ENCODE results near the gene LSP1.

GRCh38 chr11:1514434-1515150 is 28.0 kb upstream of the MOB2 start:
- RAMPAGE, long total RNA = no peak
- RRBS, 2 experiments = no CpG with 5 or more reads among the region's 30 CpGs
CAGE:
- cytosol, long polyA minus RNA = no peak
- cytosol, long polyA plus RNA = no peak
- long polyA plus RNA = no peak
- nucleolus, long total RNA = no peak
- nucleus, long polyA plus RNA = no peak
- nucleus, long total RNA = no peak

DNA sequence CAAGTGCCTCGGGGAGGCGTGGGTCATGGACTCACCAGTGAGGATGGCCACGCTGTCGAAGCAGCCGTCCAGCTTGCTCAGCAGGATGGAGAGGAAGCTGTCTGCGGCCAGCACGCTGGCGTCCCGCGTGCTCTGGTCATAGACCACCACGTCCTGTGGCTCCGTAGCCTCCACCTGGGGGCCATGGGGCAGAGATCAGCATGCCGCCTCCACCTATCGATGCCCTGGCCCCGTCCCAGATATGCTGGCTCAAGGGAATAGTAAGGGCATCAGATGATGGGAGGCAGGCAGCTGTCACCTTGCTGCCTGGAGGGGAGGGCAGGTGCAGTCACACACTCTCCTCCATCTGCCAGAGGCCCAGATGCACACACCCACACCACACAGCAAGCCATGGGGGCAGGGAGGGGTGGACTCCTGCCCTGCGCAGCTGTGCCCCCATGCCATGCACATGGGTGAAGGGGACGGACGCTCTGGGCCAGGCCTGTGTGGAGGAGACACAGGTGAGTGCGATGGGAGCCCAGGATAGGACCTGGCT is 8.2 kb downstream of the DUSP8 start:
- RAMPAGE, long total RNA = no peak
- RRBS, 2 experiments = no CpG with 5 or more reads among the region's 19 CpGs
CAGE:
- cytosol, long polyA minus RNA = no peak
- cytosol, long polyA plus RNA = no peak
- long polyA plus RNA = no peak
- nucleolus, long total RNA = no peak
- nucleus, long polyA plus RNA = no peak
- nucleus, long total RNA = no peak

DNA sequence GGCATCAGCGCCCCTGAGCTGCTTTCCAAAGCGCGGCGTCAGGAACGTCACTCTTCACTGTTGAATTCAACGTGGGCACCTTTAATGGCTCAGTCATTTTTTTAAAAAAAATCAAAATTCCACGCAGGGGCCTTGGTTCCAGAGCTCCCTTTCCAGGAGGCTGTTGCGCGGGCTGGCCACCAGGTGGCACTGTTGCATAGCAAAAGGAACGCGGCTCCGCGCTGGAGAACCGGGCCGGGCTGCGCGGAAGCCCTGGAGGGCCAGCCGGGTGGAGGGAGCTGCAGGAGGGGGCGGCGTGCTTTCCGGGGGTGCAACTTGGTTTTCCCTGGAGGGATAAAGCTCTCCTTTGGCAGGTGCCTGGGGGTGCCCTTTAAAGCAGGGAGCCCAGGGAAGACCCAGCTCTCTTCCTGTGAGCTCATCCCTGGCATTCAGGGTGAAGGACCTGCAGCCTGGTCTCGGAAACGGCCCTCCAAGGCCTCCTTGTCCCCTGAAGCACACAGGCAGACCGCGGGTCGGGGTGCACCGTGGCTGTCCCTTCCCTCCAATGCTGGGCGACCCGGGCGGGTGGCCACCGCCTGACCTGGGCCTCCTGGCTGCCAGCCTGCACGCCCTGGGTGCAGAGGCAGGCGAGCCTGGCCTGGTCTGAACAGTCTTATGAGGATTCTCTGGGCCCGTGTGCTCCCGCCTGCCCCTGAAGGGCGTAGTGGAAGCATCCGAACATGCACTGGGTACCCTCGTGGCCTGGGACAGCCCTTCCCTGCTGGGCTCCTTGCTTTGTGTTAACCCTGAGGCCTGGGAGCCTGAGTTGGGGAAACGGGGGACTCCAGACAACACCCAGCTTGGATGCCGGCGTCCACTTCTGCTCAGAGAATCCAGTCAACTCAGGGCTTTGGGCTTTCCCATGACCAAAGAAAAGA is 23.4 kb downstream of the KRTAP5-5 start:
- RAMPAGE, long total RNA = no peak
- RRBS, 2 experiments = 2 to 6% methylated on average over 1 to 6 of the region's 41 CpGs
CAGE:
- cytosol, long polyA minus RNA = no peak
- cytosol, long polyA plus RNA = no peak
- long polyA plus RNA = no peak
- nucleolus, long total RNA = no peak
- nucleus, long polyA plus RNA = no peak
- nucleus, long total RNA = no peak

DNA sequence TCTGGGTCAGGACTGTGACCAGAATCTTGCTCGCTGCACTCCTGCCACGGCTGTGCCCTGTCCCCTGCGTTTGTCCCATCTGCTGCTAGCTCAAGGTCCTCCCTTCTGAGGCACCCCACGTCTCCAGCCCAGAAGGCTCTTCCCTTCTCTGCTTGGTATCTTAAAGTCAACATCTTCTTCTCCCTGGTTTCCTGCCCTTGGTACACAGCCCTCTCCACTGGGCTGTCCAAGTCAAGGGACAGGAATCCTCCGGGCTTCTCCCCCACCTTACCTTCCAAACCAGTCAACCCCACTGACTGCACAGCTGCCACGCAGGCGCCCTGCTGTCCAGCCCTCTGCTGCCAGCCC is 16.9 kb downstream of the IFITM10 start:
- RAMPAGE, long total RNA = no peak
- RRBS, 2 experiments = no CpG with 5 or more reads among the region's 7 CpGs
CAGE:
- cytosol, long polyA minus RNA = no peak
- cytosol, long polyA plus RNA = no peak
- long polyA plus RNA = no peak
- nucleolus, long total RNA = no peak
- nucleus, long polyA plus RNA = no peak
- nucleus, long total RNA = no peak

GRCh38 chr11:1740641-1741462 is 9.5 kb downstream of the IFITM10 start:
- RAMPAGE, long total RNA = no peak
- RRBS, 2 experiments = no CpG with 5 or more reads among the region's 9 CpGs
CAGE:
- cytosol, long polyA minus RNA = no peak
- cytosol, long polyA plus RNA = no peak
- long polyA plus RNA = no peak
- nucleolus, long total RNA = no peak
- nucleus, long polyA plus RNA = no peak
- nucleus, long total RNA = no peak

DNA sequence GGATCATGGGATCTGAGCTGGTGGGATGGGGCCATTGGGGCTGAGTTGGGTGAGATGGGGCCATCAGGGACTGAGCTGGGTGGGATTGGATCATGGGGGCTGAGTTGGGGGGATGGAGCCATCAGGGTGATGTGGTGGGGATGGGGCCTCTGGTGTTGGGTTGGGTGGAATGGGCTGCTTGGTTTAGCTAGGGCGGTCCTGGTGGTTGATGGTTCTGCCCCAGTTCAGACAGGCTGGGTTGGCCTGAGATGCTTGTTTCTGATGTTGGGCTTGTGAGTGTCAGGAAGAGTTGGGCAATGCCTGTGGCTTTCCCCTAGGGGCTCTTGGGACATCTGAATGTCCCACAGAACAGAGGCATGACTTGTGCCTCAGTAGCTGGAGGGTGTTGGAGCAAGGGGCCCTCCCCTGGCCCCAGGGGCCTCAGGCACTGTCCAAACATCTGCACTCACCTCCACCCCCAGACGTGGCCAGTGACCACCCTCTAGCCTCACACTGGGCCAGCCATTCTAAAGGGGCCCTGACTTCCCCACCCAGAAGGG is 14.0 kb upstream of the CTSD start:
- RAMPAGE, long total RNA = no peak
- RRBS, 2 experiments = no CpG with 5 or more reads among the region's 2 CpGs
CAGE:
- cytosol, long polyA minus RNA = no peak
- cytosol, long polyA plus RNA = no peak
- long polyA plus RNA = no peak
- nucleolus, long total RNA = no peak
- nucleus, long polyA plus RNA = no peak
- nucleus, long total RNA = no peak

GRCh38 chr11:1786291-1786467 is 22.5 kb upstream of the CTSD start:
- RAMPAGE, long total RNA = no peak
- RRBS, 2 experiments = no CpG with 5 or more reads among the region's 3 CpGs
CAGE:
- cytosol, long polyA minus RNA = no peak
- cytosol, long polyA plus RNA = no peak
- long polyA plus RNA = no peak
- nucleolus, long total RNA = no peak
- nucleus, long polyA plus RNA = no peak
- nucleus, long total RNA = no peak

DNA sequence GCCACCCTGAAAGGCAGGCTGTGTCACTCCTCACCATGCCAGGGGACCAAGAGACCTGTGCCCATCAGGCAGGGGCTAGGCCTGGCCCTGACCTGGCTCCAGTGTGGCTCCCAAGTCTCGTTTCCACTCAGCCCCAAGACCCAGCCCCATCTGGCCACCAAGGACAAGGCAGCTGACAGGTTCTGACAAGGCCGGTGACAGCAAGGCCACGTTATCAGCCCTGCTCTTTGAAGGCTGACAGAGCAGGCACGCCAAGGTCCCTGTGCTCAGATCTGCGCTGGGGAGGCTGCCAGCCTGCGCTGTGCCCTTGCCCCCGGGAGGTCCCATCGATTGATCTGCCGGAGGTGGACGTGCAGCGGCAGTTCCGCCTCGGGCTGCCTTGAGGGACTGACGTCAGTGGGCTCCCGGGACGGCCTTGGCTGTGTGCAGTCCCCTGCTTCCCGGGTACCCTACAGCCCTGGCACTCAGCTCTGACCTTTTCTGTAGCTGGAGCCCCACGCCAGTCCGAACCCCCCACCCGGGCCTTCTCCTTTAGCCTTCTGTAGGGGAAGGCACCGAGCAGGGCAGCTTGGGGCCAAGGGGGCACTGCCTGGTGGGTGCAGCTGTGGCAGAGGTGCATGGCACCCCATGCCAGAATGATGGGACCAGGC is 3.8 kb downstream of the TNNI2 start:
- RAMPAGE, long total RNA = no peak
- RRBS, 2 experiments = 70 to 79% methylated on average over 12 of the region's 21 CpGs
CAGE:
- cytosol, long polyA minus RNA = no peak
- cytosol, long polyA plus RNA = no peak
- long polyA plus RNA = no peak
- nucleolus, long total RNA = no peak
- nucleus, long polyA plus RNA = no peak
- nucleus, long total RNA = no peak

DNA sequence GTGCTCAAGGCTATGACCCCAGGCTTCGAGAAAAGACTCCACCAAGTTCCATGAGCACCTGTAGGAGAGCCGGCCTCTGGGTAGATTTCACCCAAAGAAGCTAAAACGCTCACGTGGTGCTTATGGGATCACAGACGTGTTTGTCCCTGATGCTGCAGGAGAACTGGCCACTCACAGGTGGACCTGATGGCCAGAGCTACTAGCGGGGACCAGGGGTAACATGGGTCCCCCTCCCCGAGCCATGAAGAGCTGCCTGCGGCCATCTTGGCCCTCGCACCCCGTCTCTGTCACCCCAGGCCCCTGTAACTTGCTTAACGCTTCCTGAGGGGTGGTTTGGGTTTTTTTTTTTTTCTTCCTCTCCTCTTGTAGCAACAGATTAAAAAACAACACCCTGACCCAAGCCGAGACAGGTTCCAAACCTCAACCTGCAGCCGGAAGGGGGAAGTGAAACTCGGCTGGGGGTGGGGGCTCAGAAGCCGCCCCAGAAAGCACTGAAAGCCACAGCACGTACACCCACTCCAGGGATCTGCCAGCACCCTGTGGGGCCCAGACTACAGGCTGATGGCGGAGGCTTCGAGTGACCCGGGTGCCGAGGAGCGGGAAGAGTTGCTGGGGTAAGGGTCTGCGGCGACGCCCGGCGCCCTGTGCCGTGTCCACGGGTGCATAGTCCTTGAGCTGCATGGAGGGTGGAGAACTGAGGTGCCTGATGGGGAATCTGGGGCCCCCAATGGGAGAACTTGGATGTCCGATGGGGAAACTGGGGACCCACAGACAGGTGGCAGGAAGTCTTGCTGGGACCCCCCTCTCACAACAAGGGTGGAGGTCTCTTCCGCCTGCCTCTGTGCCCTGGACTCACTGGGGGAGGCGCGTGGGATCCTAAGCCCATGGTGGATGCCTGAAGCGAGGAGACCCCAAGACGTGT is at the start of gene LSP1:
Gene LSP1, plus strand, starts transcription at position 501 of the 922 bp plus-strand sequence.
- RAMPAGE, long total RNA = start-site peak on the plus strand centred at position 519 of the sequence, 80 bp wide, 7,479 and 6,427 reads in 2 replicates
- RRBS, 2 experiments = 1 to 2% methylated on average over 7 to 8 of the region's 34 CpGs
CAGE:
- cytosol, long polyA minus RNA = start-site peak on the plus strand centred at position 541 of the sequence, 44 bp wide, 426 reads
- cytosol, long polyA plus RNA = start-site peak on the plus strand centred at position 547 of the sequence, 94 bp wide, 5,620 and 6,136 reads in 2 replicates
- long polyA plus RNA = start-site peak on the plus strand centred at position 532 of the sequence, 65 bp wide, 3,500 and 4,379 reads in 2 replicates
- nucleolus, long total RNA = start-site peak on the plus strand centred at position 529 of the sequence, 56 bp wide, 418 reads
- nucleus, long polyA plus RNA = start-site peak on the plus strand centred at position 514 of the sequence, 86 bp wide, 2,391 and 2,584 reads in 2 replicates
- nucleus, long total RNA = no peak

DNA sequence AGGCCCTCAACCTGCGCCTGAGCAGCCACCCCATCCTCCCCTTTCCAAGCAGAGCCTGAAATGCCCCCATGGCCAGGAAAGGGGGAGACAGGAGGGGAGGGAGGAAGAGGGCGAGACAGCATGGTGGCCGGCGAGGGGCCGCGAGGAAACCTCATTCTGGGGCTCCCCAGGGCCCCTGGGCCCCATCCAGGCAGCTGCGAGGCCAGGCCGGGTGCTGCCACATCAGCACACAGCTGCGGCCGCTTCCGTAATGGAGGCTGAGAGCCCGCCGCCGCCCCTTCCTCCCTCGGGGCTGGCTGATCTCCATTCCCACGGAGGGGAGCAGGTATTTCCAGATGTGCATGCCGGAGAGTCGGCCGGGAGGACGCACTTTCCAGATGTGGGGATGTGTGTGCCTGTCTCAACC is 10.0 kb downstream of the PRR33 start:
- RAMPAGE, long total RNA = no peak
- RRBS, 2 experiments = 3 to 13% methylated on average over 6 of the region's 20 CpGs
CAGE:
- cytosol, long polyA minus RNA = no peak
- cytosol, long polyA plus RNA = no peak
- long polyA plus RNA = no peak
- nucleolus, long total RNA = no peak
- nucleus, long polyA plus RNA = no peak
- nucleus, long total RNA = no peak

DNA sequence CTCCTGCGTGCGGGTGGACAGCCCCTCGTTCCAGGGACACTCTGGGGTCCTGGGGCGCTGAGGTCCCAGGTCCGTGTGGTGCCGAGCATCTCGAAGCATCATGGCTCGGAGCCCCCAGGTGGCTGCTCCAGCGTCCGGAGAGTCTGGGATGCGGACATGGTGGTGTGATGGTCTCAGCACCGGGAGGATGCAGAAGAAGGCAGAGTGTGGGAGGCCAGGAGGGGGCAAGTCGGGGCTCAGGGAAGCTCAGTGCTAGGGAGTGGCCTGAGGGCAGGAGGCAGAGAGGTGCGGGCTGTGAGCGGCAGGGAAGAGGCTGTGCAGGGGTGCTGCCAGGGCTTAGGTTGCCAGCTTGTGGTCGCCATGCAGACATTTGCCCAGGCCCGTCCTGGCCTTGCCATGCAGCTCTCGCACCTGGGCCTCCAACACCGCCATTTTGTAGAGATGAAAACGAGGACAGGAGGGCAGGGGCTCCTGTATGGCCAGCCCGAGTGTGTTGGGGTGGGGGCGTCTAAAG is 363 bp downstream of the TNNT3 start:
- RAMPAGE, long total RNA = no peak
- RRBS, 2 experiments = 84% methylated on average over 2 of the region's 22 CpGs; no CpG with 5 or more reads in 1 of the 2 experiments
CAGE:
- cytosol, long polyA minus RNA = no peak
- cytosol, long polyA plus RNA = no peak
- long polyA plus RNA = no peak
- nucleolus, long total RNA = no peak
- nucleus, long polyA plus RNA = no peak
- nucleus, long total RNA = no peak

- RAMPAGE, long total RNA = no peak
- RRBS, 2 experiments = no CpG with 5 or more reads among the region's 9 CpGs
CAGE:
- cytosol, long polyA minus RNA = no peak
- cytosol, long polyA plus RNA = no peak
- long polyA plus RNA = no peak
- nucleolus, long total RNA = no peak
- nucleus, long polyA plus RNA = no peak
- nucleus, long total RNA = no peak
These were observed 6.0 kb downstream of the TNNT3 start for GRCh38 chr11:1925567-1925816.

- RAMPAGE, long total RNA = no peak
- RRBS, 2 experiments = no CpG with 5 or more reads among the region's 16 CpGs
CAGE:
- cytosol, long polyA minus RNA = no peak
- cytosol, long polyA plus RNA = no peak
- long polyA plus RNA = no peak
- nucleolus, long total RNA = no peak
- nucleus, long polyA plus RNA = no peak
- nucleus, long total RNA = no peak
These were observed 11.8 kb downstream of the TNNT3 start for GRCh38 chr11:1931239-1931728.

GRCh38 chr11:1931937-1932526 is 12.5 kb downstream of the TNNT3 start:
- RAMPAGE, long total RNA = no peak
- RRBS, 2 experiments = no CpG with 5 or more reads among the region's 15 CpGs
CAGE:
- cytosol, long polyA minus RNA = no peak
- cytosol, long polyA plus RNA = no peak
- long polyA plus RNA = no peak
- nucleolus, long total RNA = no peak
- nucleus, long polyA plus RNA = no peak
- nucleus, long total RNA = no peak

- RAMPAGE, long total RNA = no peak
- RRBS, 2 experiments = no CpG with 5 or more reads among the region's 22 CpGs
CAGE:
- cytosol, long polyA minus RNA = no peak
- cytosol, long polyA plus RNA = no peak
- long polyA plus RNA = no peak
- nucleolus, long total RNA = no peak
- nucleus, long polyA plus RNA = no peak
- nucleus, long total RNA = no peak
These were observed 8.1 kb upstream of the MRPL23 start for GRCh38 chr11:1938988-1939535.

- RAMPAGE, long total RNA = no peak
- RRBS, 2 experiments = 5 to 11% methylated on average over 9 to 11 of the region's 41 CpGs
CAGE:
- cytosol, long polyA minus RNA = no peak
- cytosol, long polyA plus RNA = no peak
- long polyA plus RNA = no peak
- nucleolus, long total RNA = no peak
- nucleus, long polyA plus RNA = no peak
- nucleus, long total RNA = no peak
These were observed 1.6 kb downstream of the IGF2 start for GRCh38 chr11:2137584-2138076.

DNA sequence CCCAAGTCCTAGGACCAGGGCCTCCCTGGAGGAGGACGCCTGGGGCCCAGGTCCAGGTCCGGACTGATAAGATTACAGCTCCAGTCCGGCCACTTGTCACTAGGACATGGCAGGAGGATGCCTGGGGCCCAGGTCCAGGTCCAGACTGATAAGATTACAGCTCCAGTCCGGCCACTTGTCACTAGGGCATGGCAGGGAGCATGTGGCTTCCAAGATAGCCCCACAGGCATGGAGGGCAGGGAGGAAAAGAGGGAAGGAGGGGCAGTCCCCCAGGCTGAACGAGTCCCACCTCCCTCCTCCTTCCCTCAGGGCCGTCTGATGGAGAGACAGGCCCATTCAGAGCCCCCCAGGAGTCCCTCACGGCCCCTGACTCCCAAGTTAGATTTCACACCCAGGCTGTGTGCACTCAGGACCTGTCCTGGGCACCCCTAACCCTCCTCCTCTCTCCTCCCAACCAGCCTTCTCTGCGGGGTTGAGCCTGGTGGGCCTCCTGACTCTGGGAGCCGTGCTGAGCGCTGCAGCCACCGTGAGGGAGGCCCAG is 1.9 kb downstream of the TSPAN32 start:
- RAMPAGE, long total RNA = no peak
- RRBS, 2 experiments = 5% methylated on average over 2 of the region's 11 CpGs
CAGE:
- cytosol, long polyA minus RNA = no peak
- cytosol, long polyA plus RNA = no peak
- long polyA plus RNA = no peak
- nucleolus, long total RNA = no peak
- nucleus, long polyA plus RNA = no peak
- nucleus, long total RNA = no peak

DNA sequence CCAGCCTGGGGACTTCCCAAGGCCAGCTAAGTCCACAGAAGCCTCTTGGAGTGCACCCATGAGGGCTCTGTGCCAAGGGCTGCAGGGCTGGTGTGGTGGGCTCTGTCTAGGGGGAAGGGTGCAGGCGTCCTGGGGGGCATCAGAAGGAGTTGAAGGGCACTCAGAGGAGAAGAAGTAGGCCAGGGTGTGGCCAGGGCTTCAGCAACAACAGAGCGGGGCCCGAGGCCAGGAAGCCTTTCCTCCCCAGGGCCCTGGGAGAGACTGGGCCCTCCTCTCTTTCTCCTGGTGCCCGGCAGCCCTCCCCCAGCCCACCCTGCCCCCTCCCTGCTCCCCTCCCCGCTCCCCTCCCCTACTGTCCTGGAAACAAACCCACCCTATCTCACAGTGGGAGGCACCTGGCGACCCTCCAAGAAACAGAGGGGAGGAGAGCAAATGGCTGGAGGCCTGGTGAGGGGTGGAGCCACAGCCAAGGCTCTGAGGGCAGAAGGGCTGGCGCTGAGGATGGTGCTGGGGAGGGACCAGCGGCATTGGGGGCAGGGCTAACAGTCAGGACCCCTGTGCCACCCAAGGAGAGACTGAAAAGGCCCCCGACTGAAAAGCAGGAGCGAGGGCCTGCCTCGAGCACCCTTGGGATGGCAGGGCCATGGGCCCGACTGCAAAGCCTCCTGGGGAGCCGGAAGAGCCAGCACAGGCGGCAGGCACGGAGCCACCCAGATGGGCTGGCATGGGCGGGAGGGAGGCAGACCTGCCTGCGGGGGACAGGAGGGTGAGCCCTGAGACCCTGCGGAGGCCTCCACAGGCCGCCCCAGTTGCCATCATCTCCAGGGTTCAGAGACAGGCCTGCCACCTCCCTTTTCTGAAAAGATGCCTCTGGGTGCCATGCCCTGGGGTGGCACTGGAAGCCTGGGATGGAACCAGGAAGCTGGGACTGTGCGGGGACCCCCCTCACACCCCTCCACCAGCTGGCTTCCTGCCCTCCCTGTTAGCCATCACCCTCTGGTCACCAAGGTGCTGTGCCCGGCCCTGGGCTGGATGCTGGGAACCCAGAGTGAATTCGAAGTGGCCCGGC is 13.4 kb downstream of the TSPAN32 start:
- RAMPAGE, long total RNA = no peak
- RRBS, 2 experiments = 24 to 42% methylated on average over 1 to 2 of the region's 23 CpGs
CAGE:
- cytosol, long polyA minus RNA = no peak
- cytosol, long polyA plus RNA = no peak
- long polyA plus RNA = no peak
- nucleolus, long total RNA = no peak
- nucleus, long polyA plus RNA = no peak
- nucleus, long total RNA = no peak

DNA sequence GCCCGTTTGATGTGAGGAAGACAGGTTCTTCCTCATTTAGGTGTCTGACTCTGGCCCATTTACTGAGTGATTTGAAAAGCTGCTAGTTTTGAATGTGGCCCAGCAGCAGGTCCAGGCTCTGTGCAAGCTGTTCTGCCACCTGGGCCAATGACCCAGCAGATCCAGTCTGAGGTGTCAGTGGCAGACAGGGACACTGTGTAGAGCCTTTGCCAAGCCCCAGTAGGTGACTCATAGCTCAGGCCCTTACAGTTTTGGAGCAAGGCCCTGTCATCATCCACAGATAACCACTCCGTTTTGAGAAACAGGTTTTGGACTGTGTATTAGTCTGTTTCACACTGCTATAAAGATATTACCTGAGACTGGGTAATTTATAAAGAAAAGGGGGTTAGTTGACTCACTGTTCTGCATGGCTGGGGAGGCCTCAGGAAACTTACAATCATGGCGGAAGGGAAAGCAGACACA is 23.9 kb downstream of the TSPAN32 start:
- RAMPAGE, long total RNA = no peak
- RRBS, 2 experiments = no CpG with 5 or more reads among the region's 3 CpGs
CAGE:
- cytosol, long polyA minus RNA = no peak
- cytosol, long polyA plus RNA = no peak
- long polyA plus RNA = no peak
- nucleolus, long total RNA = no peak
- nucleus, long polyA plus RNA = no peak
- nucleus, long total RNA = no peak

DNA sequence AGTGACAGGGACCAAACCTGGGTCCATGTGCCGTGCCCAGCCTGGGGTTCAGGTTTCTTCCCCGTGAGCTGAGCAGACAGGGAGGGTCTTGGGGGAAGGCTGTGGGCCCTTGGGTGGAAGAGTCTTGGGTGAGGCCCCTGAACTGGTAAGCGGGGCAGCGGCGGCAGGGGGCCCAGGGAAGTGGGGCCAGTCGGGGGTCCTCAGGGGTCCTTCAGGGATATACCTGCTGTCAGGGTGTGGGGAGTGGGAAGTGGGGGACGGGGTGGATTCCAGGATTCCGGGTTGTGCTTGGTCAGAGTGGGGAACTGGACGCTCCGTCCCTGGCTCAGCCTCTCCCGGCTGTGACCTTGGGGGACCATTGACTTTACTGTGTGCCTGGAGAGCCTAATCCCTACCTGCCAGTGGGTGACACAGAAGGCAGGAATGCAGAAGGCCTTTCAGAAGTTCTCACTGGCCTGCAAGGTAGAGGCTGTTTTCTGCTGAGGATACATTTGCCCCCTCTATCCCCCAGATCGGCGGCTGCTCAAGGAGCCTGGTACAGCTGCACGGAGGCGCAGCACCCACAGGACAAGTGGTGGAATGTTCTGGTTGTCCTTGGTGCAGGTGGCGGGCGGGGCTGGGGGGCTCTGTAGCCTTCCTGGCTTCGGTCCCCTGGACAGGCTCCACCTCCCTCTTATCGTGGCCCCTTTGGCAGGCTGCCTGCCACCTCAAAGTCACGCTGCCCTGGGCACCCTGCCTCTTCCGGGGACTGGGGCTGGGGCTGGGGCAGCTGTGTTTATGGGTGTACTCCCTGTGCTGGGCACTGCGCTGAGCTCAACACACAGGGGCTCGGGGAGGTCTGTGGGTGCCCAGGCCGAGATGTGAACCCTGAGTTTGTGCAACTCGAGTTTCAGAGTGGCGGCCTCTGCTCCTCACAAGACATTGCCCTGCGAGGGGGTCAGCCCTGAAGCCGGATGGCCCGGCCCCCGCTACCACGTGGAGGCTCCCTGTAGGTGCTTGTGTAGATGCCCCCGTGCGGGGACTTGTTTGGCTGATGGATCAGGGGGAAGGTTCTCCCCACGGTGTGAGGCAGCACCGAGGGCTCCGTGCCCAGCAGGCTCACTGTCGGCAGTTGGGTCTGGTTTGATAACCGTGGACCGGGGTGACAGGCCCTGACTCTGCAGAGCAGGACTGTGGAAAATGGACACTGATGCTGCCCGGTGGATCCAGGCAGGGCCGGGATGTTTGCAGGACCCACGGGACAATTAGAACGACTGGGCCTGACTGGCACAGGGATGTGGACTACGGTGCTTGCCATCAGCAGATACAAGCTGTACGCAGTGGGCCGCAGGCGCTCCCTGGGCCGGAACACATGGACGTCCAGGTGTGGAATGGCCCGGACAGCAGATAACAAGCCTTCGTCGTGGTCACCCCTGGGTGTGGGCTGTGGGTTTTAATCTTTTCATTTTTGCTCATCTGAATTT is 18.6 kb downstream of the KCNQ1 start:
- RAMPAGE, long total RNA = no peak
- RRBS, 2 experiments = 50 to 58% methylated on average over 6 of the region's 52 CpGs
CAGE:
- cytosol, long polyA minus RNA = no peak
- cytosol, long polyA plus RNA = no peak
- long polyA plus RNA = no peak
- nucleolus, long total RNA = no peak
- nucleus, long polyA plus RNA = no peak
- nucleus, long total RNA = no peak

Measured in GM12878 (cell line).